Bile duct (tissue), 1 donor: ENCODE measurements around the genes ZNF624 and PLD6.

DNA sequence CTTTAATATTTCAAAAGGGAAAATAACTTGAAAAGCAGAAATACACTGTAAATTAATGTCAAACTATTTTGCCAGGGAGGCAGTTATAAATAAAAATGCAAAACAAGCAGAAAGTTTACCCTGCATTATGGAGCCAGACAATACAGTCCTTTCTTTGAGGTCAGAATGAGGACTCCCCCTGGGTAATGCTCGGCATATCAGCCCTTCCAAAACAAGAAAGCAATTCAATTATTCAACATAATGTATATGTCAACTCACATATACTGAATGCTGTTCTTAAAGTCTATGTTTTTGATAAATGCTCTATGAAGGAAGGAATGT lies 72.4 kb downstream of the TTC19 start:
- PRO-cap, result no peak

DNA sequence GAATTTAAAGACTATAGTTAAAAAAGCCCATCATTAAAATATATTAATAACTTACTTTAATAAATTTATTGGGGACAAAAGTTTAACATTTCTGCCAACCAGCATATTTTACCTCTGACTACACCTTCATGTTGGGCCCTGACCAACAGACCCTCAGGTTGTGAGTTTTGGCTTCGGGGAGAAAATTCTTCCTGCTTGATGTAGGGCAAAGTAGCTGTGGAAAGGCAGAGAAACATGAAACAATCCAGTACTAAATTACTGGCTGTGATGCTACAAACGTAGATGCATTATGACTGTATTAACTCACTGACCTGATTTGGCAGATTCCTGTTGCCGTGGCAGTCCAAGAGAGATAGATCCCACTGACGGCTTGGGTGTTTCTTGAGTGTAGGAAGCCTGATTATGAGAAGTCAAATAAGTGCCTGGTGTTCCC lies 80.7 kb downstream of the TTC19 start:
- PRO-cap, result no peak

DNA sequence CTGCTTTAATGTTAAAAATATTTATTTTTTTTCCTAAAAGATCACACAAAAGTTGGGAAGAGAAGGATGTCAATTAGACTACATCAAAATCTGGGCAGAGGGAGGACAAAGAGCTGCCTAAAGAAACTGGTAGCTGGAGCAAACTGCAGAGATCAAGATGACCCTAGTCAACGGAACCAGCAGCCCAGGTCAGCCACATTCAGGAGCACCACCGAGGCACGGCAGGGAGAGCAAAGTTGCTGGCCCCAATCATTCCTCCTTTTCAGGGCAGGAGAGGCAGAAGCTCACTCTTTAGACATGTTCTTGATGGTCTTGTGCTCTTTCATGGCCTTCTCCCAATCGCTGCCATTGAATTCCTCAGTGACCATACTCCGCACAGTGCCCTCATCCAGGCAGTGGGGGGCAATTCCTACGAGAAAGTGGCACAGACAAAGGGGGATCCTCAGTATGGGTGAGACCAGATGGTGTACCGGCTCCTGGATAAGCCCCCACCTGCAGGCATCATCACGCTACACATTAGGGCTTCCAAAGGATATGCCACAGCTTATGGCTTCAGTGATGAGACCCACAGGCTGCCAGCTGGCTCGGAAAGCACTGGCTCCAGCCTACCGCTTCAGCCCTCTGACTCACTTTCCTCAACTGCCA lies 10.6 kb downstream of the CENPV start:
- PRO-cap, result no peak

- PRO-cap, result no peak
Measured at GRCh38 chr17:16427810-16428833, 12.8 kb downstream of the TRPV2 start.

DNA sequence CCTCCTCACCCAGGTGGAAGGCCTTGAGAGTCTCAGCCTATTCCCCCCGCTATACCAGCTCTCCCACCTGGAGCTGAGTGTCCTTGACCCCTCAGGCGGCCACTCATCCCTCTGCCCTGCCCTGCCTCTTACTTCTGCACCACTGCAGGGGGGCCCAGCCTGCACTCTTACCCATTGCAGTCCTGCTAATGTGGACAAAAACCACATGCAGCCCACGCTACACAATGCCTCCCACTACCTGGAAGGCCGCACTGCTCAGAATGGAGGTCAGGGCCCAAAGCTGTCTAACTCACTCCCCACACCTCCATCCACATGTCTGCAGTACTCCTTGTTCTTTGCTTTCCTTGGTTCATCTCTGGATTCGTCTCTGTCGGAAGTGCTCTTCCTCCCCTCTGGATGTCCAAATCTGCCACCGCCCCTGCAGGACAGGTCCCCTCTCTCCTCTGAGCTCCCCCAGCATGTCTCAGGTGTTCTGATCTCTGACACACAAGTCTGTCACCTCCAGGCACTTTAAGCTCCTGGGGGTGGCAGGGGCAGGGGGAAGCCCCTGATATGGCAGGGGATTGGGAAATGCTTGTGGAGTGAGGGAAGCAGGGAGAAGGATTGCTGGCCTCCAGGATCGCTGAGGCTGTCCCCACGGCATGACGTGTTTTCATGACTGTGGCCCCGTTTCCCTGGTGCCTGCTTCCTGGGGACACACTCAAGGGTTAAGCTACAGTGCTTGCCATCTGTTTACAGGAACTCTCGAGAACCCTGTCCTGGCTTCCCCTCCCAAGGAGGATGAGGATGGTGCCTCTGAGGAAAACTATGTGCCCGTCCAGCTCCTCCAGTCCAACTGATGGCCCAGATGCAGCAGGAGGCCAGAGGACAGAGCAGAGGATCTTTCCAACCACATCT lies 20.9 kb downstream of the TRPV2 start:
- PRO-cap, result no peak

DNA sequence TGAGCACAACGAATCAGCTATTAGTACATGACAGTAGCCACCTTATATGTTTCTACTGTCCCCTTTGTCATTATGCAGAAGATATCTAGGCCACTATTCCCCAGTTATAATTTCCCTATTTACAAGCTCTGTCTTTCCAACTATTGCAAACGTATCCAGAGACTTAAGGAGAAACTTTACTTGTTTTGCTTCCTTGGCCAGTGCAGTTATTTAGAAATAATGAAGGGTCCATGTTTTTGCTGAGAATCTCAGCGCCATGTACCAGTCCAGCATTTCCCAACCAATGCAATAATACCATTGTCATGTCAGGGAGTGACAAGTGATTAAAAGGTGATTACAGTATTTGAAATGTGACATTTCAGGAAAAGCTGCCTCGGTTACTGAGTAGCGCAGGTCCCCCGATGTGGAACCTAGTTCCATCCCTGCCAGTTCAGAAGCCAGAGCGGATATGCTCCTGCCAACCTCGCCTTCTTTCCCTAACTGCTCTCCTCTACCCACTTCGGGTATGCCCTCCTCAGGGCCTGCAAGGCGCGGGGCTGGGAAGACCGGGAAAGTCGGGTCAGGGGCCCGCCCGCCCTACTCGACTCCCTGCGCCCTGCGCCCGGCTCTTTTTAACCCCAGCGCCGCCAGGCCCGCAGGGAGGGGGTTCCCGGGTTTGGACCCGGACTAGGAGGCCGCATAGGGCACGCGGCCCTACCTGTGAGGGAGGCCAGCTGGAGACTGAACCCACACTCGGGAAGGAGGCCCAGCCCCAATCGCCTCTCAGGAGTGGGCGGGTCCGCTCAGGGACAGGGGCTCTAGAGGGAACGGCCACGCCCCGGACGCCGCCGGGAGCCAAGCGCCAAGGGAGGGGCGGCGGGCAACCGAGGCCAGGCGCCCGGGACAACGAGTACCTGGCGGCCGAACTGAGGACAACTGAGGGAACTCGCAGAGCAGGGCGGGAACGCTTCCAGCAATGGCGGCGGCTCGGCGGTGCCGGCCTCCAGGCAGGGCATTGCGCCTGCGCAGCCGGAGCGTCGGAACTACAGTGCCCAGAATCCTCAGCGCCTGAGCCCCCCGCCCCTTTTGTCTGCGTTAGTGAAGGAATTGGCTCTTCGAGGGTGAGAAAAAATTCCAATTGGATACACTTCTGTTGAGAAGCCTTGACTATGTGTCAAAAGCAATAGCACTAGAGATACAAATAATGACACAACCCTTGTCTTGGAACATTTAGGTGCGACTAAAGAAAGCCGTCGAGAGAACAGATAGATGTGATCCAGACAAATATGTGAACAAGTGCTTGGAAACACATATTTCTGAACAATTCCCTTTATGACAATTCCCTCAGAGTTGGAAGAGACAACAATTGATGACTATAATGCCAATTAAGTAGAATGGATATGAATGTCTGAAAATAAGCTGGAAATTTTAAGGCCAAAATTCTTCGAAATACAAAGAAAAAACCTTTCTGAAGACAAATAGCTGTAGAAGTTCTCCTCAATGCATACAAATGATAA lies at the start of gene ZNF624:
TSS of gene ZNF624 (minus strand) at position 980 of the 1,496 bp plus-strand sequence.
- PRO-cap, result unidirectional peak, minus-strand start at position 722 of the sequence; unidirectional peak, minus-strand start at position 957 of the sequence

GRCh38 chr17:17018487-17019183 lies 23.6 kb upstream of the MPRIP start:
- PRO-cap, result no peak

DNA sequence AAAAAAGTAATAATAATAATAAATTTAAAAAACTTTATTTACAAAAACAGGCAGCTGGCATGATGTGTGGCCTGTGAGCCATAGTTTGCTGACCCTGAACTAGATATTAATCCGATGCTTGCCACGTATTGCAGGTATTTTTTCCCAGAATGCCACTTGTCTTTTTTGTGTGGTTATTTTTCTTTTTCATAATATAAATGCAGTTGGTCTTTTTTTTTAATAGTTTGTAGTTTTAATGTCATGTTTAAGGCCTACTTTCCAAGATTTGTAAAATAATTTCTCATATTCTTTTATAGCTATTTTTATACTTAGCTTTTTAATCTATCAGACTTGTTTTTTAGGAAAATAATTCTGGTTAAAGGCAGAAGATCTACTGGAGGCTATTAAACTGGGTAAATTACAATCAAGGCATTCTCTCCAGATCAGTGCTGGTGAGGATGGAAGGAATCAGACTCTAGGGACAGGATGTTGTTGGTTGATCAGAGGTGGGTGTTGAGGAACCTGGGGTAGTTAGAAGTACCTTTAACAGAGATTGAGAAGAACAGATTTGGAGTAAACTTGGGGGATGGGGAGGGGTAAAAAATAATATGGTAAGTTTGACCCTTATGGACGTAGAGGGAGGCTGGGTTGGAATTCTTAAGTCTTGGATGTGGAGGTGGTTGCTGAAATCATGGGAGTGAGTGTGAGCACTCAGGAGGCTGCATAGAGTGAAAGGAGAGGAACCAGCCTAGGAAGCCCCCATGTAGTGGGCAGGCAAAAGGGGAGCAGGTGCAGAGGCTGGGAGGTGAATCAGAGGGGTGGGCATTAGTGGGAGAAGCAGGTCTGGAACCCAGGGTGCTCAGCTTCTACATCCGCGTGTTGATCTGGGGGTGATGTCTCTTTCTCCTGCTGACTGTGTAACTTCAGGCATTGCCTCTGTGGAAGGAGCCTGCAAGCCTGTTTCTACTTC lies 5.2 kb downstream of the MPRIP start:
- PRO-cap, result no peak

GRCh38 chr17:17084443-17084681 lies 42.1 kb downstream of the MPRIP start:
- PRO-cap, result no peak

DNA sequence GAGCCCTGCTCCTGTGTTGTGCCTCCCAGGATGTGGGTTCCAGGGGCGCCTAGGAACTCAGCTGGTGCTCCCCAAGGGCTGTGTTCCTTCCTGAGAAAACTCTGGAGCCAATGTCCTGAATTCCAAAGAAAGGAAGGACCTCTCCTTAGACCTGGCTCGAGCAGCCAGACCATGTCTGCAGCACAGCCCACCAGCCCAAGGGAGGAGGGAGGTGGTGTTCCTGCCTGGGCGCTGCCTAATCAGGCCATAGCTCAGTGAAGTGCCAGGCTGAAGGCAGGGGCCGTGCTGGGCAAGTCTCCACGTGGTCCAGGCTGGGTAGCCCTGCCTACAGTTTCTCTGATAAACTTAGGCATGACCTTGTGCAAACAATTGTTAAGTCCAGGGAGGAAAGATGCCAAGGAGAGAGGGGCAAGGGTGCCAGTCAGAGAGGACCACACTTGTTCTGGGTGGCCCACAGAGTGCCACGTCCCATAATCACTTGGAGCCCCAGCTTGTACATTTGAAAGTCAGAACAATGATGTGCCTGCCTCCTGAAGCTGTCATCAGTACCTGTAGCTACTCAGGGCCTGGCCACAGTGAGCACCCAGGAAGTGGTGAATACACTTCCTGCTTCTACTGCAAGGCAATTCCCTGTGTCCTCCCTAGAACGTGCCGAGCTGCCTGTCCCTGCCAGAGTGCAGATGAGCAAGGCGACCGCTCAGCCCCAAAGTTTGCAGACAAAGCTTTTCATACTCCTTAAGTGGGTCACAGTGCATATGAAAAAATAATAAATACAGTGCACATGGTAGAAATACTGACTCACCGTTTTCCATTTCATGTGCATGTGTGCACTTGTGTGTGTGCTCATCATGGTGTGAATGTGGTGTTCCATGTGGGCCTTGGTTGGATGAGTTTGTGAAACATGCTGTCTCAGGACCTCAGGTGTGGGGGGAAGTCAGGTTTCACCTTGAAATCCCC lies 77.1 kb downstream of the MPRIP start:
- PRO-cap, result no peak

DNA sequence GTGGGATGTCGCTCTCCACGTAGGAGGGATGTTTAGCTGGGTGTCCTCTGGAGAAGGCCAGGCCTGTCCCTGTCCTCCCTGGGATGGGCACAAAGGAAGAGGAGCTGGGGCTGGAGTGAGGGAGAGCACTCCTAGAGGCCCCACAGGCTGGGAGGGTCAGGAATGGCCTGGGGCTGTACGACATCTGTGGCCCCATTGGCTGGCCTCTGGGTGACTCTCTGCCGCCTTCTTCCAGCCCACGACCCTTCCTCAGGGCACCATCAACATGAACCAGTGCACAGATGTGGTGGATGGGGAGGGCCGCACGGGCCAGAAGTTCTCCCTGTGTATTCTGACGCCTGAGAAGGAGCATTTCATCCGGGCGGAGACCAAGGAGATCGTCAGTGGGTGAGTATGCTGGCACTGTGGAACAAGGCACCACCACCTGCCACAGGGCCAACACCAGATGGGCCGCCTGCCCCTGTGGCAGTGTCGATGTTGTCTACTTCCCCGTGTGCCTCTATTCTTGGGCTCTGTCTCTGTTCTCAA lies 79.6 kb downstream of the PLD6 start:
- PRO-cap, result no peak

DNA sequence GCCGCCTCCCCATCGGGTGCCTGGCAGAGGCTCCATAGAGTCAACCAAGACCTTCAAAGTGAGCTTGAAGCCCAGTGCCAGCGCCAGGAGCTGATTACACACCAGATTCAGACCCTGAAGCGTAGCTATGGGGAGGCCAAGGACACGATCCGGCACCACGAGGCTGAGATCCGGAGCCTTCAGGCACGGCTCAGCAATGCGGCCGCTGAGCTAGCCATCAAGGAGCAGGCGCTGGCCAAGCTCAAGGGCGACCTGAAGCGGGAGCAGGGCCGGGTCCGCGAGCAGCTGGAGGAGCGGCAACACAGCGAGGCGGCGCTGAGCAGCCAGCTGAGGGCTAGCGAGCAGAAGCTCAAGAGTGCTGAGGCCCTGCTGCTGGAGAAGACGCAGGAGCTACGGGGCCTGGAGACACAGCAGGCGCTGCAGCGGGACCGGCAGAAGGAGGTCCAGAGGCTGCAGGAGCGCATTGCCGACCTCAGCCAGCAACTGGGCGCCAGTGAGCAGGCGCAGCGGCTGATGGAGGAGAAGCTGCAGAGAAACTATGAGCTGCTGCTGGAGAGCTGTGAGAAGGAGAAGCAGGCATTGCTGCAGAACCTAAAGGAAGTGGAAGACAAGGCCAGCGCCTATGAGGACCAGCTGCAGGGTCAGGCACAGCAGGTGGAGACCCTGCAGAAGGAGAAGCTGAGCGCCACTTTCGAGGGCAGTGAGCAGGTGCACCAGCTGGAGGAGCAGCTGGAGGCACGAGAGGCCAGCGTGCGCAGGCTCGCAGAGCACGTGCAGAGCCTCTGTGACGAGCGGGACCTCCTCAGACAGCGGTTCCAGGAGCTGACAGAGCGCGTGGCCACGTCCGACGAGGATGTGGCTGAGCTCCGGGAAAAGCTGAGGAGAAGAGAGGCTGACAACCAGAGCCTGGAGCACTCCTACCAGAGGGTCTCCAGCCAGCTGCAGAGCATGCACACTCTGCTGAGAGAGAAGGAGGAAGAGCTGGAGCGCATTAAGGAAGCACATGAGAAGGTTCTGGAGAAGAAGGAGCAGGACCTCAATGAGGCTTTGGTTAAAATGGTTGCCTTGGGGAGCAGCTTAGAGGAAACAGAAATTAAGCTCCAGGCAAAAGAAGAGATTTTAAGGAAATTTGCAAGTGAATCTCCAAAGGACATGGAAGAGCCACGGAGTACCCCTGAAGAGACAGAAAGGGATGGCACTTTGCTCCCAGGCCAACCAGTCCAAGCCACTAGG lies 41.6 kb downstream of the PLD6 start:
- PRO-cap, result no peak

DNA sequence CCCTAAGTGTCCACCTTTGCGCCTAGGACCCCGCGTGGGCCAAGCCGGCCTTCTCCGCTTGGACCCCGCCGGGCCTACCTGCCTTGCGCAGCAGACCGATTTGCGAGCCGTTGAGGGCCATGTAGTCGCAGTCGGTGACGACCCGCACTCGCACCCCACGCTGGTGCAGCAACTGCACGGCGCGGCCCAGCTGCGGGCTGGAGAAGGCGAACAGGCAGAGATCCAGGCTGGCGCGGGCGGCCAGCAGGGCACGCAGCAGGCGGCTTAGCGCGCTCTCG lies 412 bp downstream of the PLD6 start:
- PRO-cap, result no peak

DNA sequence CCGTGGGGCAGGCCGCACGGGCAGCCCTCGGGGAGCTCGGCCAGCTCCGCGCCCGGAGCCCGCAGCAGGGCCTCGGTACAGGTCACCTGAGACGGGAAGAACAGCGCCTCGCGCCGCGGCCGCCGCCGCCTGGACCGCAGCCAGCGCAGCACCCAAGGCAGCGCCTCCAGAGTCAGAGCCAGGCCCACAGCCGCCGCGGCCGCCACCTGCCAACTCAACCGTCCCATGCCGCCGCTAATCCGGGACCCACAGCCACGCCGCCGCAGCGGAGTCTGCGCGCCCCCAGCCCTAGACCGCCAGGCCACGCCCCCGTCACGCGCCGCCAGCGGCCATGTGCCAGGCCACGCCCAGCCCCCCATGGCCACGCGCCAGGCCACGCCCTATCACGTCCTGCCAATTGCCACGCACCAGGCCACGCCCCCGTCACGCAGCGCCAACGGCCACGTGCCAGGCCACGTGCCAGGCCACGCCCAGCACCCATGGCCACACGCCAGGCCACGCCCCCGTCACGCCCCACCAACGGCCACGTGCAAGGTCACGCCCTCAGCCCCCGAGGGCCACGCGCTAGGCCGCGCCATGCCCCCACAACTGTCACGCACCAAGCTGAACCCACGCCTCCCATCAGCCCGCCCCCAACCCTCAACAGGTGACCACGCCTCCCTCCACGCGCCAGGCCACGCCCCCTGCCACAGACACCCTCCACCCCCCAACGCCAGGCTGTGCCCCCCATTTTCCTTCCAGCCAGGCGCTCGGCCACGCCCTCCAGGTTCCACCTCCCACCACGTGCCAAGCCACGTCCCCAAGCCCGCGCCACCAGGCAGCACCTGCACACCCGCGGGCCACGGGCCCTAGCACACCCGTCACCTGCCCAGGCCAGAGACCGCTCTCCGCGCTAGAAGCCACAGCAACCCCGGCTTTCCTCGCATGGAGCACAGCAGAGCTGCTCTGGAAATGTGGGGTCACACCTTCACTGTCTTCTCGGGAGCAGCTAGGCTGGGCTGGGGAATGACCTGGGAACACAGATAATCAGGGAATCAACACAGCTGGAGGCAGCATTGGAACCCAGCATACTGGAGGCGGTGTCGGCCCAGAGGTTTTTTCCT lies at the start of gene PLD6:
TSS of gene PLD6 (minus strand) at position 274 of the 1,103 bp plus-strand sequence.
- PRO-cap, result unidirectional peak, minus-strand start at position 274 of the sequence

DNA sequence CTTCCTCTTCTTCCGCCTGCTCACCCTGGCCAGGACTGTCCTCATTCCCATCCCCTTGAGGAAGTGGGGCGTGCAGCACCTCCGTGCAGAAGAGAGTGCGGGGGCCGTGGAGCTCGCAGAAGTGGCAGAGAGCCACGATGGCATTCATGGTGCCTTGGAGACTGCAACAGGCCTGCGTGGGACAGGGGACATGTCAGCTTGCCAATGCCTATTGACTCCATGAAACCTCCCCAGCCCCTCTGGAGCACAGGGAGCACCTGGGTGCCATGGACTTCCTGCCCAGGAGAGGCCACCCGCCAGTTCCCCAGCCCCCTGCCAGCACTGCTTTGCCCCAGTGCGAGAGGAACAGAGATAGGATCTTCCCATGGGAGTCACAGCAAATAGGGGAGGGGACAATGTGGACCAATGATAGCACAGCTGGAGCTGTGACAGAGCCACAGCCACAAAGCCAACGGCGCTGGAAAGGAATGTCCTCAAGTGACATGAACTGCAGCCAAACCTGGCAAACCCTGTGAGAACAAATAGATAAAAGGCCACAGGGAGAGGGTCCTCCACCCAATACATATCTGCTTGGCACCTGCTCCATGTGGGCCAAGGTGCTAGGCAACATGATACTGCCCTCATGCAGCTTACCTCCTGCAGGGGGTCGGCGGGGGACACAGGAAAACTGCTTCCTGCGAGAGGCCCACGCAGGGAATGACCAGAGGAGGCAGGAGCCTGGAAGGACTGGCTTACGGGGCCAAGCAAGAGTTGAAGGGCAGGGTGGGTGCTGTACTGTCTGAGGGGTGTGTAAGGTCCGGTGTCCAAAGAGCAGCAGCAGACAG lies 8.8 kb downstream of the FLCN start:
- PRO-cap, result no peak

DNA sequence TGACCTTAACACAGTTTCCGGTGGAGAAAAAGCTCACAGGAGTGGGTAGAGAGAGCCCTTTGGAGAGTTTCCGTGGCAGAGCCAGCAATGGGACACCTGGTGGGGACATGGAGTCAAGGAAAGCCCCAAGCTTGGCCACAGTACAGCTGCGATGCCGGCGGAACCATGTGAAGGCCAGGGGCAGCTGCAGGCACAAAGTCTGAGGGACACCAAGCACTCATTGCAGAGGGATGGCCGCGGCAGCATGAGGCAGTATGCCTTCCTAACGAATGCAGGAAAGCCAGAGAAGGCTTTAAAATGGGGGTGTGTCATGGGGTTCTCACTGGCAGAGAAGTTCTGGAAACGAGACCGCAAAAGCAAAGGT lies 7.3 kb downstream of the FLCN start:
- PRO-cap, result no peak

DNA sequence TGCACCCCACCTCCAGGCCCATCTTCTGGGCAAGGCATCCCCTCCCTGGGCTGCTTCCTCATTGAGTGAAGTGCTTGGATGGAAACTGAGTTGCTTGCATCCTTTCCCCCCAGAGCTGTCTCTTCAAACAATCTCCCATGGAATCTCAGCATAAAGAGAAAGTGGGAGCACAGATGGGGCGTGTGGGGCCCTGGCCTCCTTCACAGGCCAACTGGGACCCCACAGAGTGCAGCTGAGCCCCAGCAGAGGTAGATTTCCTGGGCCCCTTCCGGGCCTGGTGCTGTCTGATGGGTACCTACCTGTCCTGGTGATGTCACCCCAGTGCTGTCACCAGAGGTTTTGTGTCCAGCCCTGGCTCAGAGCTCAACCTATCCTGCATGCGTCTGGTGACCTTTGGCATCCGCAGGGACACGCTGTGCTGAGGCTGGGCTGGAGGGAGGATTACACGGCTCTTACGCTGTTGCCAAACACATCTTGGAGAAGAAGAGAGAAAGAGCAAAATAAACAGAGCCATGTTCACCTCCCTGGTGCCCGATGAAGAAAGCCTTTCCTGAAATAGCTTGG lies 70.7 kb upstream of the MED9 start:
- PRO-cap, result no peak

GRCh38 chr17:17494417-17494749 lies 1.8 kb downstream of the RASD1 start:
- PRO-cap, result no peak

DNA sequence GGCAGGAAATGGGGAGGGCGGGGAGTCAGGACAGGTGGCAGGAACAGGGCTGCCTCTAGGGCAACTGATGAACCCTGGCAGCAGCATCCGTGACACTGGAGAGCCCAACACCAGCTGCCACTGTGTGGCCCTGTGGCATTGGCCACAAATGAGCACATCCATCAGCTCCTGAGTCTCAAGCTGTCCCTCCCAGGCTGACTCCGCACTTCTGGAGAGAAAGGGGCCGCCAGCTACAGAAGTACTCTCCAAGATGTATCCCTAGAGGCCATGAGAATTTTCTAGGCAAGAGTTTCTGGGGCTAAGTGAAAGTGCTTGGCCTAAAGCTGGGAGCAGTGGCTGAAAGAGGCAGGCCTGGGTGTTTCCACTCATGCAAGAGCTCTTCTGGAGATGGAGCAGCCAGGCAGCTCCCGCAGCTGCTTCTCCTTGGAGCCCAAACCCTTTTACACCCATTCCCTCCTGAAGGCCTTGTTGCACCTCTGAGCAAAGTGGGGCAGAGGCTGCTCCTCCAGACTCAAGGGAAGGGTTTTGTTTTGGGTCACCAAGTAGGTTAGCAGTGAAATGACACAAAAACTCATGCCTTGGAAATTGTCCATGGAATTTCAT lies 25.9 kb downstream of the PEMT start:
- PRO-cap, result unidirectional peak, minus-strand start at position 210 of the sequence

- PRO-cap, result no peak
Measured at GRCh38 chr17:17569573-17570077, 21.9 kb downstream of the PEMT start.